Parietal lobe (tissue), 2 donors: ENCODE measurements around the gene HPR.

- RAMPAGE, long total RNA = no peak
Measured at GRCh38 chr16:71777620-71778092, 31.0 kb downstream of the AP1G1 start.

DNA sequence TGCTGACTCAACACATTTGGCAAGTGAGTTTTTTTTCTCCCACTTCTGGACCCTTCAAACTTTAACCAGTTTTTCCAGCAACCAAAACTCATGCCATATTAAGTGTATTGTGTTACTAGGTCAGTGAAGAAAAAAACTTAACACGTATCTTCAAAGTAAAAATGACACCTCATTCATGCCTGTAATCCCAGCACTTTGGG is 5.2 kb downstream of the AP1G1 start:
- RAMPAGE, long total RNA = no peak

- RAMPAGE, long total RNA = no peak
Measured at GRCh38 chr16:71846113-71846864, 513 bp downstream of the ATXN1L start.

DNA sequence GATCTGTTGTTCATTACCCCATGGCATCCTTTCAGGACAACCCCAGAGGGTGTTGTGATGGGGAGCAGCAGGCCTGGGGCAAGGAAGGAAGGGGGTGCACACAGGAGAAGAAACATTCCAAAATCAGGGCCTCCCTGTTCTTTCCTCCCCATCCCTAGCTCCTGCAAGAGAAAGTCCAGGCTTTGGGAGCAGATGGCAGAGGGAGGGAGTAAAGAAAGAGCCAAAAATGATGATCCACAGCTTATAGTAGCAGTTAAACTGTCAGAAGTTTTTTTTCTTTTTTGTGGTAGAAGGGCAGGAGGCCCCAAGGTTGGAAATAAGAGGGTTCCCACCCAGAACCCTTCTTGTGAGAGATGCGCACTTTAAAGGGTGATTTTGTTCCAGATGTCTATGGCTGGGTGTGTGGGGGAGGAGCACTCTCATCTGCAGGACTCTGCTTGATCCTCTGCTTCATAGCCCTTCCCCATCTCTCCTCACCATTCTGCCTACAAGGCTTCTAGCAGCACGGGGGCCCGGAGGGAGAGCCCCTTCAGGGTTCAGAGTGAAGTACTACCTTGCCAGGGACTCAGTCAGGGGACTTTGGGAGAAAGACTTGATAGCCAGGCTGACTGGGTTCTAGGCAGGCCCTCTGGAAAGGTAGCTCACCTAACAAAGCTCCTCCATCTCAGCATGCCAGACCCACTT is 6.3 kb downstream of the ATXN1L start:
- RAMPAGE, long total RNA = no peak

DNA sequence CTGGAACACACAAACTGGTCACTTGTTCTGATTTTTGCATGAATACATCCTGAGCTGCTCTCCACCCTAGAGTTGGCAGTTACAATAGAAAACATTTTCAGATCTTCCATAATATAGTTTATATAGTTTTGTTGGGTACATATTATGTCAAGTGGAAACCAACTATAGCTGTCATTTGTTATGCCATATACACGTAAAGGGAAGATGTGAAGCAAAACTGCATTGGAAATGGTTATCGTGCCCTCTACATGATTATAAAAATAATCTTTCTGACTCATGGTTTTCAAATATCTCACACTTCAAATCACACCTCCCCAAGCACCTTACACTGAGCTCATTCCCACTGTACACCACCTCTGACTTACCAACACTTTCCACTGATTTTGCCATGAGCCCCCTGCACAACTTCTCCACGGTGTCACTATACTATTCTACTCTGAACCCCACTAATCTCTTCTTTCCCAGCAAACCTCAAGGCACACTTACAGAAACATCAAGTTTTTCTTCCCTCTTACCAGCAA is 18.9 kb downstream of the ZNF821 start:
- RAMPAGE, long total RNA = no peak

DNA sequence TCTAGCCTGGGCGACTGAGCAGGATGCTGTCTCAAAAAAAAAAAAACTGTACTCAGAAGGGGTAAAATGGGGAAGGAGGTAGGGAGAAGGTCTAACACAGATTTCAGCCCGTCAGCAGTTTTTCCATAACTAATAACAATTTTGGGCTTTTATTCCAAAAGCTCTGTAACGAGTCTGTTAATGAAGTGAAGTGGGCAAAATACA is 10.8 kb downstream of the ZNF821 start:
- RAMPAGE, long total RNA = no peak

GRCh38 chr16:72025419-72026055 is 17.0 kb downstream of the DHODH start:
- RAMPAGE, long total RNA = no peak

DNA sequence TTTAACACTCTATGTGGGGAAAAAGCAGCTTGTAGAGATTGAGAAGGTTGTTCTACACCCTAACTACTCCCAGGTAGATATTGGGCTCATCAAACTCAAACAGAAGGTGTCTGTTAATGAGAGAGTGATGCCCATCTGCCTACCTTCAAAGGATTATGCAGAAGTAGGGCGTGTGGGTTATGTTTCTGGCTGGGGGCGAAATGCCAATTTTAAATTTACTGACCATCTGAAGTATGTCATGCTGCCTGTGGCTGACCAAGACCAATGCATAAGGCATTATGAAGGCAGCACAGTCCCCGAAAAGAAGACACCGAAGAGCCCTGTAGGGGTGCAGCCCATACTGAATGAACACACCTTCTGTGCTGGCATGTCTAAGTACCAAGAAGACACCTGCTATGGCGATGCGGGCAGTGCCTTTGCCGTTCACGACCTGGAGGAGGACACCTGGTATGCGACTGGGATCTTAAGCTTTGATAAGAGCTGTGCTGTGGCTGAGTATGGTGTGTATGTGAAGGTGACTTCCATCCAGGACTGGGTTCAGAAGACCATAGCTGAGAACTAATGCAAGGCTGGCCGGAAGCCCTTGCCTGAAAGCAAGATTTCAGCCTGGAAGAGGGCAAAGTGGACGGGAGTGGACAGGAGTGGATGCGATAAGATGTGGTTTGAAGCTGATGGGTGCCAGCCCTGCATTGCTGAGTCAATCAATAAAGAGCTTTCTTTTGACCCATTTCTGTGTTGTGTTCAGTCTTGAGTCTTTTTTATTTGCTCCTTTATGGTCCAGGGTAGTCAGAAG is 2.5 kb upstream of the HPR start:
- RAMPAGE, long total RNA = no peak

DNA sequence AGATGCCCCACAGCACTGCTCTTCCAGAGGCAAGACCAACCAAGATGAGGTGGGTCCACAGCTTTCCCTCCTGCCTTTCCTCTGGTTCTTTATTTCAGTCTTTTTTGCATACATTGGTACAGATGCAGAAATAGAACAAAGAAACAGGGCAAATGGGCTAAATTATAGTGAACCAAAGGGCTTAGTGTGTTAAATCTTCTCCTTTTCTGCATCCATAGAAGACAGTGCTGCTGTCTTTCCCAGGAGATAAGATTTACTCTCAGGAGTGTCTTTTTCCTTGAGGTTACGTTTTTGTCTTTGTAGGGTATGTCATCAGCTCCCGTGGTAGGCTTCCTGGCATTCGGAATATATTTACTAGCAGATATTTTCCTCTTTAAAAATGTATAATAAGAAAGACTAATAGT is at the start of gene HPR:
Gene HPR, plus strand, starts transcription at position 15 of the 404 bp plus-strand sequence.
- RAMPAGE, long total RNA = no peak

- RAMPAGE, long total RNA = no peak
Measured at GRCh38 chr16:72126465-72126700, 32.7 kb downstream of the DHX38 start.

- RAMPAGE, long total RNA = no peak
Measured at GRCh38 chr16:72627062-72628025, 420.6 kb downstream of the ZFHX3 start.

DNA sequence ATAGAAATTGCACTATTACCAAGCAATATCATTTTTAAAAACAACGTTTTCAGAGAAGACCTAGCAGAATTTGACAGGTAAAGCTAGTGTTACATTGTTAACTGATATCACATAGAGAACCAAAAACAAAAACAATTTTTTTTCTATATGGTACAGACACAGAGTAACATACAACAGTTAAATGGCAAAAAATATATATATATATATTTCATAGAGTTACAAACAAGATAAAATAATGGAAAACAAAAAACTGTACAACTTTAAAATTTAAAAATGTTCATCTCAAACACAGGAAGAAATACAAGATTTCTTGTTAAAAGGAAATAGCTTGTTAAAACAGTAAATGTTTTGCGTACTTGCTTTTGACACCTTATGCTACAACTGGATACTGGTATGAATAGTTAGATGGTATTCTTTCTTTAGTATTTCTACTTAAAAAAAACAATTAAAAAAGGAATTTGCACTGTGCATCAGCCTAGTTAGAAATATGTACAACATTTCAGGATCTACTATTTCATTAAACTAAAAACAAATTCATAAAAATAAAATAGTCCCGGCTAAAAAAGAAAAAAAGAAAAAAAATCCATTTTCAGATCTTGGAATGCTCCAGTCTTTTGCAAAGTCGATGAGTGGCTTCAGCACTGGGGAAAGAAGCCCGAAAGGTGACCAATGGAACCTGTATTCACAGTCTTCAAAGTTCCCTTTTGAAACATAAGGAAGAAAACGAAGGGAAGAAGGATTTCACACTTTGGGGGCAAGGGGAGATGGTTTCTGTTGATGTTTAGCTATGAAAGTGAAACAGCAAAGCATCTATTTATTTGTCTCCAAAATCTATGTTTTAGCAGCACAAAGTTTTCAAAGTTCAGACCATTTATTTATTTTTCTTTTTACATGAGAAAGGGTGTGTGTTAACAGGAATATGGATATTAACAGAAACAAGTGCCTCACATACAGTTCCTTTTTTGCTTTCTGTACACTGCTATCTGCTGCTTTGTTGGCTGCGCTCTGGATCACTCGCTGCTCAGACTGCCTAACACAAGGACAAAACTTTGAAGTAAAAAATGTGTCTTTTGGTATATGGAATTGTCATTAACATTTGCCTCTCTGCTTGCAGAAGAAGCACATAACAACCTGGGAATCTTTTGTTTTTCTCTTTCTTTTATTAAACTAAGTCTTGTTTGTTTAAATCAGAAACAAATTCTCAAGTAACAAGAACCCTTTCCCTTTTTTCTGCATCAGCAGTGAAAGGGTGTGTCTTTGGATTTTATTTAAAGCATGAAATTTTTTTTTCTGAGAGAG is 263.1 kb downstream of the ZFHX3 start:
- RAMPAGE, long total RNA = no peak

GRCh38 chr16:72850590-72850879 is 197.4 kb downstream of the ZFHX3 start:
- RAMPAGE, long total RNA = no peak

DNA sequence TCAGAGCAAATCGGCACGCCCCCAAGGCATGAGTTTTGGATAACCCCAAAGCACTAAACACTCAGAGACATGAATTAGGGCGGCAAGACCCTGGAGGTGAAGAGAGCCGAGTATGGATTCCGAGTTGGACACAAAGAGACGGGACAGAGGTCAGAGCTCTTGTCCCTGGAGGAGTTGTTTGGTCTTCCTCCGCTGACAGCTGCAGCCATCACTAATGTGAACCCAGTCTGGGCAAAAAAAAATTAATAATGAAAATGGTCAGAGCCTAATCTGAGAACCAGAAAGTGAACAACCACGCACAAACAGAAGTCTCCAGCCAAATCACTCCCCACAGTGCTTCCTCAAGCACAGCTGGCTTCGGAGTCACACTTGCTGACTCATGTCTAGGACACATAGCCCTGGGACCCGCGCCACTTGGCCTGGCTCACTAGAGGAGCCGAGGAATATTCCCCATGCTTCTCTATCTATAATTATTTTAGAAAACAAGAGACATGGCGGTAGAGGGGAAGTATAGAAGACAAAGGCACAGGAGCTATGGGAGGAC is 109.2 kb downstream of the ZFHX3 start:
- RAMPAGE, long total RNA = no peak

GRCh38 chr16:73043475-73044523 is 4.1 kb downstream of the ZFHX3 start:
- RAMPAGE, long total RNA = no peak

- RAMPAGE, long total RNA = no peak
Measured at GRCh38 chr16:73065052-73065512, 17.2 kb upstream of the ZFHX3 start.

GRCh38 chr16:73066959-73067639 is 19.2 kb upstream of the ZFHX3 start:
- RAMPAGE, long total RNA = no peak

- RAMPAGE, long total RNA = no peak
Measured at GRCh38 chr16:73068418-73069471, 20.8 kb upstream of the ZFHX3 start.

GRCh38 chr16:73071114-73071905 is 23.4 kb upstream of the ZFHX3 start:
- RAMPAGE, long total RNA = no peak

- RAMPAGE, long total RNA = no peak
Measured at GRCh38 chr16:73149444-73149679, 101.4 kb upstream of the ZFHX3 start.